GM06990 (cell line): Measurements from ENCODE around the gene CHMP3.

DNA sequence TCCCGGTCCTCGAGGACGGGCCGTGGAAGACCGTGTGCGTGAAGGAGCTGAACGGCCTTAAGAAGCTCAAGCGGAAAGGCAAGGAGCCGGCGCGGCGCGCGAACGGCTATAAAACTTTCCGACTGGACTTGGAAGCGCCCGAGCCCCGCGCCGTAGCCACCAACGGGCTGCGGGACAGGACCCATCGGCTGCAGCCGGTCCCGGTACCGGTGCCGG, 317 bp downstream of the ATOH8 start:
- RRBS = 5% methylated on average over 15 of the region's 28 CpGs

DNA sequence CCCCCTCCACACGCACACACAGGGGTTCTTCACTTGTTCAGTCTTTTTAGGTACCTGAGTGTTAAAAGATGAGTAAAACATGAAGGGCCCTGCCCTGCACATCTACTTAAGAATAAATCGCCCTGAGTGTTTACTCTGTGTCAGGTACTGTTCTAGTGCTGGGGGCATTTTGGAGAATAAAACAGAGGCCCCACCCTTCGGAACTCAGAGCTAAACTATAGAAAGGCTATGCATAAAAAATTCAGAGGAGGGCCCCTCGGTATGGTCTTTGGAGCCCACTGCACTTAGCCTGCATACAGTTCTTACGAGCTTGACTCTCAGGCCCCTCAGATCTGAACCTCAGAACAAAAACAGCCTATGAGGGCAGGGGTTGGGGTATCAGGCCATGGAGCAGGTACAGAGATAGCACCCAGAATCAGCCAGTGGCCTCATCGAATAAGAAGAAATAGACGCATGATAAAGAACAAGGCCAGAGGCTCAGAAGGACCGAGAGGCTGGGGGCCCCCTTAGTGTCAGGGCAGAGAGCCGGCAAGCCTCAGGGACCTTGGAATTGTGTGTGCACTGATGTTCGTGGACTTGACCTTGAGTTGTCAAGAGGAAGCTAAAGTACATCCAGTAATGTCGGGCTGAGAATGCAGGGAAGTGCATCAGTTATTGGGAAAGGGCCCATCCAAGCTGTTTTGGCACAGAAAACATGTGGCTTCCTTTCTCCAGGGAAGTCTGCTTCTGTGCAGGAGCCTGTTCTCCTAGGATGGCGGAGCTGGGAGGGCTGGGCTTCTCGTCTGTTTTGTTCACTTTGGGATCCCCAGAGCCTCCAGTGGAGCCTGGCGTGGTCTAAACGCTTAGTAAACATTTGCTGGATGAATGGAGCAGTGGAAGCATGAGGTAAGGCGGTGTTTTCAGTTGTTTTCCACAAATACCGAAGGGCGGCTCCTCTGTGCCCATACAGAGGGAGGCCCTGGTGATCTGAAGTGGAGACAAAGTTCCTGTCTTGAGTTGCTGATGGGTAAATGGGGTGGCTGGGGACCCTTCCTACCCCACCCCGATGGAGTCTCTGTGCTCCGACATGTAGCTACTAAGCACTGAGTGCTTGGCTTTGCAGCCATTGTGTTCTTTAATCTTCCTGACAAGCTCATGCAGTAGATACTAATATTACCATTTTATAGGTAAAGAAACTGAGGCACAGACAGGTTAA, 23.6 kb downstream of the ATOH8 start:
- RRBS = no CpG with 5 or more reads among the region's 20 CpGs

- RRBS = no CpG with 5 or more reads among the region's 13 CpGs
Measured at GRCh38 chr2:85799011-85800123, 45.6 kb downstream of the ATOH8 start.

- RRBS = no CpG with 5 or more reads among the region's 6 CpGs
Measured at GRCh38 chr2:85912039-85912652, 23.4 kb upstream of the ST3GAL5 start.

- RRBS = no CpG with 5 or more reads among the region's 11 CpGs
Measured at GRCh38 chr2:85954831-85955730, 66.3 kb upstream of the ST3GAL5 start.

- RRBS = no CpG with 5 or more reads among the region's 28 CpGs
Measured at GRCh38 chr2:86028451-86029254, 77.0 kb downstream of the POLR1A start.

- RRBS = no CpG with 5 or more reads among the region's 9 CpGs
Measured at GRCh38 chr2:86033453-86033920, 72.2 kb downstream of the POLR1A start.

DNA sequence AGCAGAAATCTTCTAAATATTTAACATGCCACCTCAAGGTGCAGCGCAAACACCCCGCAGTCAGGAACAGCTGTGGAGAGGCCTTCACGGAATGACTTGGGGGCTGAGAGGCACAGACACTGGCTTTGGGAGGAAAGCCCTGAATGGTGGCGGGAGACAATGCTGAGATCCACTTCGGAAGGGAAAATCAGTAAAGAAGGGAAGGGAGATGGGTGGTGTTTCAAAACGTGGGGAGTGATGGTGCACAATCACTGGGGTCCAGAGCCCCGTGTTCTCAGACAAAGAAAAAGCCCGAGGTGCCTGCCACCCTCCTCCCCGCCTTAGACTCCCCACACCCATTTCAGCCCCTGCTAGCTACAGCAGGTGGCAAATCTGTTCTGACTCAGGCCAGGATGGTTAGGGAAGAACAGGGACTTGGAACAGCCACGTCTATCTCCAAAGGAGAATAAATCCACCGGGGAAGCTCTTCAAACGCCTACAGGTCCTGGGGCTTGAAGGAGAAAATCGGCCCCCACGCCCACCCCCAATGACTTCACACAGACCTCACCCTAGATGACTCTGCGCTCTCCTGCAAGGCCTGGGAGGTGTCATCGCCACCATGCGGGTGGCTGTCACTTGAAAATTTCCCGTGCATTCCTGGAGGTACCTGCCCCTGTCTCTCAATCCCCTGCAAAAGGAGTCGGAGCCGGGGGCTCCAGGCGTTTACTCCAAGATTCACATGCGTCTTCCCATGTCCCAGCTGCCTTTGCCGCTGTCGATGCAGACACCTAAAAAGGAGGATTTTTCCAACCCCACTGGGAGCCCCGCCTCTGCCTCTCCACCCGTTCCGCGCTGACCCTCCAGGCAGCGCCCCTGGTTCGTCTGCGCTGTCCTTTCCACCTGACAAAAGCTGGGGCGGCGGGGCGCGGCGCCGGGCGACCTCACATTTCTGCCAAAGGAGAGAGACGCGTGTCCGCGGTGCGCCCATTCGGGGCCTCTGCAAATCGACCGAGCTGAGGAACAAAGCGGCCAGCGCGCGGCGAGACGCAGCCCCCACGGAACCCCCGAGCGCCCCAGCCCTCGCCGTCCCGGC, 915 bp downstream of the REEP1 start:
- RRBS = no CpG with 5 or more reads among the region's 58 CpGs

GRCh38 chr2:86479672-86480482, 38.7 kb downstream of the KDM3A start:
- RRBS = no CpG with 5 or more reads among the region's 13 CpGs

DNA sequence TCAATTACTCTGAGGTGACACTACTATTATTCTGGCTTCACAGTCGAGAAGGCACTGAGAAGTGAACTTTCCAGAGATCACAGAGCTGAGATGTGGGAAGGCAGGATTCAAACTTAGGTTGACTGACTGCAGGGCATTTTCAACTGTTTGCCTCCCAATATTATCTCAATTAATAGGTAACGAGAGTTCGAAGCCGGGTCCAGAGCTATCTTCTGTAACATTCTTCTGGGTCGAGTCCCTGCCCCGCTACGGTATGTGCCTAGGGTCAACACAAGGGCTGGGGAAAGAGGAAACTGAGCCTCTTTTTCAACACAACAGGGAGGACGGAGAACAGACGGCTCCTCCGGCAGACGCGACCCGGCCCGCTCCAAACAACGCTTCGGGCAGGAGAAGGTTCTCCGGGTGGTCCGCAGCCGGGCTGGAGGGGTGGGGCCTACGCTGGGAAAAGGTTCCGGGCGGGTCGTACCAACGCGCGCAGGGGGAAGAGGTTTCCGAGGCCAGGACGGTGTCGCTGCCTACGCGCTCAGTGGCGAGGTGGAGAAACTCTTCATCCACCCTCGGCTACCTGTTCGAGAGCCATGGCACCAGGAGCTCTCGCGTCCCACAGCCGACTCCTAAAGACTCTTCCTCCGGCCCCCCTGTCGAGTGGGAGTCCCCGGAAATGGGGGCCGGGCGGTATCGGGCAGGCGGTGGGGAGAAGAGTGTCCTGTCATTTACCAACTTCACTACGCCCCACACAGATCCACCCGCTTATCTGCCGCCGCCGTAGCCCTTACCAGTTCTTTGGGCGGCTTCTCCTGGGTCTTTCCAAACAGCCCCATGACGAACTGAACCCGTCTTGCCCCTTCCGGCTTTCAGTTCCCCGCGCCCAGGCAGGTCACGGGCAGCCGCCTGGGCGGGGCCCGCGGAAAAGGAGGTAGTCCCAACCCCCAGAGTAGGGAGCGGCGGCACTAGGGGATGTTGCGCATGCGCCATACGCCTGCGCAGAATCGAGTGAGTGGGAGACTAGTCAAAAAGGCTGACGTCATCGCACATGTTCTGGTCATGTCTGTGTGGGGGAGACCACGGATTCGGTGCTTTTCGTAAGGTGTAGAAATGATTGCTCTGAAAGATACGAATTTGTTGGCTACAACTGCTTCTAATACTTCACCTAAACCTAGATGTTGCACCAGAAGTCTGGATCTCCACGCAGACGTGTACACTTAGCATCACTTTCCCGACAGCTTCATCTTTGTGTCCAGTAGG, at the start of gene CHMP3:
CHMP3 (minus strand) TSS at position 916 of the 1,245 bp plus-strand sequence.
- RRBS = 7% methylated on average over 5 of the region's 76 CpGs

DNA sequence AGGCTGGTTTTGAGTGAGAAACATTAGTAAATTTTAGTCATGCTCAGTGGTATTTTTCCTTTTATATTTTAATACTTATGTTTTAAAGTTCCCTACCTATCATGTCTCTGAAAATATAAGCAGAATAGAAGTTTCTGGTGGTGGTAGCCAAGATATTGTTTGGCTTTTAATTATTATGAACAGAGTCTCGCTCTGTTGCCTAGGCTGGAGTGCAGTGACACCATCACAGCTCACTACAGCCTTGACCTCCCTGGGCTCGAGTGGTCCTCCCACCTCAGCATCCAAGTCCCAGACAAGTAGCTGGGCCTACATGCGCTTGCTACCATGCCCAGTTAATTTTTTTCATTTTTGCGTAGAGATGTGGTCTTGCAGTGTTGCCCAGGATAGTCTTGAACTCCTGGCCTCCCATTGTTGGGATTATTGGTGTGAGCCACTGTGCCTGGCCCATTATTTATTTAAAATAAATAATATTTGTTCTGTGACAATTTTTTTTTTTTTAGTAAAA, 24.5 kb downstream of the RMND5A start:
- RRBS = no CpG with 5 or more reads among the region's 4 CpGs

DNA sequence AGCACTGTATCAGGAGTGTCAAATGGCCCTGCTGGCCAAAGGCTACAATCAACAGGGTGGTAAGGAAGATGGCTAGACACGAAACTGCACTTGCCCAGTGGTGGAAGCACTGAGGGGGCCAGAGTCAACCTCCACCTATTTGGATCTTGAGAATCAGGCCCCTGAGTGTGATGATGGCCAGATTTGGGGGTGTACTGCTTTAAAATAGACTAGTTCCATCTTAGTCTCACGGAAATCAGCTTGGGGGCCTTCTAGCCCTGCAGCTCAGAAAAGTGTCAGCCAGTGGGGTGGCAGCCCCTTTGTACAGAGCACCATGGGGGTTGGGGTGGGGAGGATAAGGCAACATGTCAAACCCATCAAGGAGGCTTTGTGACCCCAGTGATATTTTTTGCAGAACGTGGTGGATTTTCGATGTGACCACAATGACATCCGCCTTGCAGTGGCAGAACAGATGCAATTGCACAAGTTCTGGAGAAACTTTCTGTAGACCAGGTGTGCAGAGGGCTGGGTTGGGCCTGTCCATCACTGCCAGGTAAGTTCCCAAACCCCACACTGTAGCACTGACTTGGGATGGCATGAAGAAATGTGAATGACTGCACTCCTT, 3.0 kb upstream of the CD8A start:
- RRBS = no CpG with 5 or more reads among the region's 5 CpGs

GRCh38 chr2:87343416-87343832, 321.8 kb upstream of the PLGLB1 start:
- RRBS = no CpG with 5 or more reads among the region's 9 CpGs

- RRBS = no CpG with 5 or more reads among the region's 8 CpGs
Measured at GRCh38 chr2:87499751-87500424, 248.0 kb upstream of the PLGLB2 start.

DNA sequence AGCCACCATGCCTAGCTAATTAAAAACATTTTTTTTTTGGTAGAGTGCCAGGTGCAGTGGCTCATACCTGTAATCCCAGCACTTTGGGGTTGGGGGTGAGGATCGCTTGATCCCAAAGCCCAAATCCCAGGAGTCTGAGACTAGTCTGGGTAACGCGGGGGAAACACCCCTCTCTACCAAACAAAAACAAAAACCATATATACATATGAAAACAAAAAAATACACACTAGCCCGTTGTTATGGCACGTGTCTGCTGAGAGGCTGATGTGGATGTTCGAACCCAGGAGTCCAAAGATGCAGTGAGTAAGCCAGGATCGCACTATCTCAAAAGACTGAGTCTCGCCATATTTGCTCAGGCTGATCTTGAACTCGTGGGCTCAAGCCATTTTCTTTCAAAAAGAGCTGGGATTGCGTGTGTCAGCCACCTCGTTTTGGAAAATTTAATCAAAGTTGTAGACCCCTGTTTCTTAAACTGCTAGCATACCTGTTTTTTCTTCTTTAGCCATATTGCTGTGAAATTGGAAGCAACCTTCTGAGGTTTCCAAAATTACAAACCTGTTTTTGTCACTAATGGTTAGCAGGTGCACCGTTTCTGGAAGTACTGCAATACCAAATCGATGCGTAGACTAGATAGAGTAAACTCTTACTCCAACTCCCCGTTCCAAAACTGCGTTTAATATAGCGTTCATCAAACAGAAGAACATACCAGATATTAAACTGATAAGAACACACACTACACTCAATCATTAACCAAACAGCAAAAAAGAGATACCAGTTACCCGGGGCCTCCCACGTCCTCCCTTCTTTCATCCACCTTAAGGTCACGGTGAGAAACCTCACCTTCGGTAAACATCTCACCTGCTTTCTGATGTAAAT, 39.6 kb downstream of the KRCC1 start:
- RRBS = no CpG with 5 or more reads among the region's 21 CpGs

DNA sequence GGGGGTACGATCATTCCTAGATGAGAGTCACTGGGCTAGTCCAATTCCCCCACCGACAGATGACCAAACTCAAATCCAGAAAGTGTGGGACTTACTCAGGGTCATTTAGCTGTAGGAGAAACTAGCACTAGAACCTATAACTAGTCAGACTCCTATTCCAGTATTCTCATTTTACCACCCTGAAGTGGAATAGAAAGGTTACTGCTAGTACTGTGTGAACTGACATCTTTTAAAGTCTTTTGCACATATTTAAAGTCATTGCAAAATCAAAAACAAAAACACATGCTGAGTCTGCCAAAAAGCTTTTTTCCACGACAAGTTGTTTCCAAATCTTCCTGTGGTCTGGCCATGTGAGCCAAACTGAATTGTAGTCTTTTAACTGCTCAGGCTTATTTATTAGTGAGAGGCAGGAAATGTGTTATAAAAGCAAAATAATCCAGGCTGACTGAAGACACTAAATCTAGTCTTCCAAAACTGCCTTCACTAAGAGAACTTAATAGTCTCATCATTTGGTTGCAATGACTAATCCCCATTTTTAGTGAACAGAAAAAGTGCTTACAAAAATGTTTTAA, 2.4 kb downstream of the KRCC1 start:
- RRBS = no CpG with 5 or more reads among the region's 3 CpGs

DNA sequence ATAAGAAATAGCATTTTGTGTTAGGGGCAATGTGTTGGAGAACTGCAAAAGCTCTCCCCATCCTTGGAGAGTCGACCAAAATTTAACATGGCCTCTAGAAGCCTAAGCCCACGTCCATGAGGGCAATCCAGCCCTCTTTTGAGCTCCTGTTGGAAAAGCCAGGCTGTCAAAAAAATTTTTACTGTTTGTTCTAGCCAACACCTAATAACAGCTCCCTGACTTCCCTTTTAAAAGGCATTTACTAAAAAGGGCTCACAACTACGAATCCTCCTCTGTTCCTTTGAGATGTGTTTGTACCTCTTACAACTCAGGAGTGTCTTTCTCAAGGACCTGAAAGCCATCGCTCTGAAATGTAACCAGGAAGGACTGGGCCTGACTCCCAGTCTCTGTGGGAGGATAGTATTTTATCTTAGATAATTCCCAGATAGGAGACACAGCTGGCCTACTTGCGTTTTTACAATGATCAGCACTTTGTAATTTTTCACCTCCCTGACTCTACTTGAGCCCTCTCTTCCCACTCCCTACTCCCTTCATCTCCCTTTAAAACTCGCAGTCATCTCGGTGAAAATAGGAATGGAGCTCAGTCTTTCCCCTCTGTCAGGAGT, 1.3 kb downstream of the KRCC1 start:
- RRBS = no CpG with 5 or more reads among the region's 7 CpGs

- RRBS = no CpG with 5 or more reads among the region's 17 CpGs
Measured at GRCh38 chr2:88054743-88055045, 889 bp downstream of the KRCC1 start.

GRCh38 chr2:88127463-88127867, 397 bp downstream of the FABP1 start:
- RRBS = no CpG with 5 or more reads among the region's 3 CpGs